Occipital lobe (tissue), 2 donors: ENCODE measurements around a stretch of chr2.

DNA sequence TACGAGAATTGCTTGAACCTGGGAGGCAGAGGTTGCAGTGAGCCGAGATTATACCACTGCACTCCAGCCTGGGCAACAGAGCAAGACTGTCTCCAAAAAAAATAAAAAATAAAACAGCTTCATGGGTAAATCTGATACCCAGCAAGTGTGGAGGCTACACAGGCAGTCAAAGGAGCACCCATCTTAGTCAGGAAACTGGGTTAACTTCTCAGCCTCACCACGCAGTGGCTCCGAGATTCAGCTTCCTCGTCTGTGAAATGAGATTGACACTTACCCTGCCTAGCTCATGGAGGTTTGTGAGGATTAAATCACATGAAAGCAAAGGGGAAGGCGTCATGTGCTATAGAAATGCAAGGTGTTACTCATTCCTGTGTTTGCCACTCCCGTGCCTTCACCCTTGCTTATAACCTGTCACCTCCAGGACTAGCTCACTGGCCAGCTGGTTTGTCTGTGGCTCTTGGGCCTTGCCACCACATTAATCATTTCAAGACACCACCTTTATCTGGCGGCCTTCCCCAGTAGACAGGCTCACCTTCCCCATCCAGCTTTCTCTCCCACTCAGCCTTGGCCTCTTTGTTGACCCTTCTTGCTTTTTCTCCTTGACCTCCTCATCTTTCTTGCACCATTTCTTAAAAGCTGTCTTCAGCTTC is 118.9 kb upstream of the FOSL2 start:
- RAMPAGE, long total RNA, result no peak

- RAMPAGE, long total RNA, result no peak
These were observed 117.6 kb upstream of the FOSL2 start for GRCh38 chr2:28274736-28275736.

- RAMPAGE, long total RNA, result no peak
These were observed 111.8 kb upstream of the FOSL2 start for GRCh38 chr2:28280862-28281250.

DNA sequence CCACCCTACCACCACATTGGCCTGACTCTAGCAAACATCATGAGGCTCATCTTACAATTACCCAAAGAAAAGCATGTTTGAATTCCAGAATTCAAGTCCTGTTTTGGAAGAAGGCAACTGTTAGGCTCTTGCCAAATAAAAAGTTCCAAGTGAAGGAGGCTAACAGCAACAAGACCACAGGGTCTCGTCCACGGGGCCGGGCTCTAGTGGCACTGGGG is 64.3 kb upstream of the FOSL2 start:
- RAMPAGE, long total RNA, result no peak

- RAMPAGE, long total RNA, result no peak
These were observed 57.1 kb upstream of the FOSL2 start for GRCh38 chr2:28335314-28336105.

GRCh38 chr2:28376945-28377683 is 15.5 kb upstream of the FOSL2 start:
- RAMPAGE, long total RNA, result no peak

- RAMPAGE, long total RNA, result no peak
These were observed 2.2 kb downstream of the FOSL2 start for GRCh38 chr2:28394891-28395166.

DNA sequence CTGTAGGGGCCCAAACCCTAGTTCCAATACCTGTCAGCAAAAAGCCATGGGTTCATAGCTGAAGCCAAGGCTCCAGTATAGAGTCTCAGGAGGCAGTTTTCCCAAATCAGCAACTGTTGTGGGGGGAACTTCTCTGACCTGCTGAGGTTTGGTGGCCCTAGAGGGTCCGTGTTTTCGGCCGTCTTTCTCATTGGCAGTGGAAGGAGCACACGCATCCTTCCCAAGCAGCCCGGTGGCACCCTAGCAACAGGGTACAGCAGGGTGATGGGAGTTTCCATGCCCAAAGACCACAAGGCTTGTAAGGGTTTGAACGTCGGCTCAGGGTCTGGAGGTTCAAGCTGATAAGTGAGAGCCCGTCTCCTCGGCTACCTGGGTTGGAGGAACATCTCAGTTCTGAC is 6.6 kb downstream of the FOSL2 start:
- RAMPAGE, long total RNA, result no peak

DNA sequence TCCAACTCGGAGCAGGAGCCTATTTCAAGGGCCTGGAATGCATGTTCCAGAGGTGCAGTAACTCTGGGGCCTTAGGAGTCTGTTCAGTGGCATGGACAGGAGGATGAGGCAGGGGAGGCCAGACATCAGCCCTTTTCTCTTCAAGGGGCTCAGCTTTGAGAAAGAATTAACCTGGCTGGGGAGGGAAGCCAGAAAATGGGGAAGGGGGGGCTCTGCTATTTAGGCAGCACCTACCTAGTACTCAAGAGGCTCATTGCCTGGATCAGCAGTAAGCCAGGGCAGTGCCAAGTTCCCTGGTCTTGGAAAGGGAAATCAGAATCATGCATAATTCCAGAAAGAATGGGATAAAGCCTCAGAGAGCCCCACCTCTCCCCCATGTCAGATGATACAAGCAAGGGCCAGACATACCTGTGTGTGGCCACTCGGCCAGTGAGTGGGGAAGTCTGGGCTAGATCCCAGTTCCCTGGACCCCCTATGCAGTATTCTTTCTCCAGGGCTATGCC is 12.3 kb downstream of the FOSL2 start:
- RAMPAGE, long total RNA, result no peak

DNA sequence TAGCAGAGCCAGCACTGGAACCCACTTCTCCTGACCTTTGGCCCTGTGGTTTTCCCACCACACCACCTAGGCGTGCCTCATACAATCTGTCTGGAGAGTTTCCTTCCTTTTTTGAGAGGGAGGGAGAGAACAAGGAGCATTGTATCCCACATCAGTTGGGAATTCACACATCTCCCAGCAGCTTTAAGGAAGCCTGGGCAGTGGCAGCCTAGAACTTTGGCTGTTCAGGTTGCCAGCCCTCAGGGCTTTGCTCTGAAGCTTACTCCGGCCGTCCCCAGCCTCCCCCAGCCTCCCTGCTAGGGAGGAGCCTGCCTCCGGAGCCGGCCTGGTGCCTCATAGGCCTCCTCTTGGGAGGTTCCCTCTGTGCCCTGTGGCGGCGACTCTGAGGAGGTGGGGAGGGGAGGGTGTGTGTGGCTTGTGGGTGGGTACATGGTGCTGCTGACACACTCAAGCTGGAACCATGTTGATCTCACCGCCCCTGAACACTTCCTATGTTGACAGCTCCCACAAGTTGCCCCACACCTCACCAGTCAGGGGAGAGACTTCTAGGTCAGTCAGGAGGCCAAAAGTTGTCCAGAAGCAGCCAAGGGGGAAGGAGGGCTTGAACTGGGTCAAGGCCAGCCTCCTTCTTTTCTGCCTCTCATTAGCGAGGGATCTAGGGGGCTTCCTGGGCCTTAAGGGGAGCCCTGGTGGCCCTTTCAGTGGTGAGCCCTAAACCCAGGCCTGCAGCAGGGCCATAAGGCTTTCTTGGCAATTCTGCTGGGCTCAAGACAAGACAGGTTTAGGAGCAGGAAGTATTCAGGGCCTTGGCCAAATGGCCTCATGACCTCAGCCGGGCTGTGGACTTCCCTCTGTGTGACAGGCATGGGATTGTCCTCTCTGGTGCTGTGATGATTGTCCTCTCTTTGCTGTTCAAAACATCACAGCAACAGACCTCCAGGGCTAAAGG is 14.1 kb downstream of the FOSL2 start:
- RAMPAGE, long total RNA, result no peak

- RAMPAGE, long total RNA, result no peak
These were observed 18.5 kb downstream of the FOSL2 start for GRCh38 chr2:28411274-28411524.

- RAMPAGE, long total RNA, result no peak
These were observed 25.0 kb downstream of the FOSL2 start for GRCh38 chr2:28417687-28418029.

DNA sequence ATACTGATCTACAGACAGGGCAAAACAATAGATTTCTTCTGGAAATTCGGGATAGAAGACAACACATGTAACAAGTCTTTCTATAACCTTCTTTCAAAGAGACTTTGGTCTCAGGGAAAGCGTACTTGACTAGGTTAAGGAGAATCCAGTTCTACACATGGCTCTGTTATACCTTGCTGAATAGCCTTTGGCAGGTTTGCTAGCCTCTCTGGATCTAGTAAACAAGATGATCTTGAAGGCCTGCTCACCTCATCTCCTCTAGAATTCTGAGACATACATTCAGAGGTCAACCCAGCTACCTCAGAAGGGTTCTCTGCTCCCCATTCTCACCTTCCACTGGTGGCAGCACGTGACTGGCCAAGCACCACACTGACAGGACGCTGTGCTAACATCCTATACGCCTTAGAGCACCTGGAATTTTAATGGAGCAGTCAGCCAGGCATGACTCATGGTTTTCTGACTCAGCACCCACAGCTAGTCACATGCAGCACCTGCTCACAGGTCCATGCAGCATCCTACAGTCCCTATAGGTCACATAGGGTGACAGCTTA is 12.3 kb downstream of the PLB1 start:
- RAMPAGE, long total RNA, result no peak

GRCh38 chr2:28544044-28544296 is 48.1 kb downstream of the PLB1 start:
- RAMPAGE, long total RNA, result no peak

- RAMPAGE, long total RNA, result no peak
These were observed 107.5 kb downstream of the PLB1 start for GRCh38 chr2:28603341-28603708.

DNA sequence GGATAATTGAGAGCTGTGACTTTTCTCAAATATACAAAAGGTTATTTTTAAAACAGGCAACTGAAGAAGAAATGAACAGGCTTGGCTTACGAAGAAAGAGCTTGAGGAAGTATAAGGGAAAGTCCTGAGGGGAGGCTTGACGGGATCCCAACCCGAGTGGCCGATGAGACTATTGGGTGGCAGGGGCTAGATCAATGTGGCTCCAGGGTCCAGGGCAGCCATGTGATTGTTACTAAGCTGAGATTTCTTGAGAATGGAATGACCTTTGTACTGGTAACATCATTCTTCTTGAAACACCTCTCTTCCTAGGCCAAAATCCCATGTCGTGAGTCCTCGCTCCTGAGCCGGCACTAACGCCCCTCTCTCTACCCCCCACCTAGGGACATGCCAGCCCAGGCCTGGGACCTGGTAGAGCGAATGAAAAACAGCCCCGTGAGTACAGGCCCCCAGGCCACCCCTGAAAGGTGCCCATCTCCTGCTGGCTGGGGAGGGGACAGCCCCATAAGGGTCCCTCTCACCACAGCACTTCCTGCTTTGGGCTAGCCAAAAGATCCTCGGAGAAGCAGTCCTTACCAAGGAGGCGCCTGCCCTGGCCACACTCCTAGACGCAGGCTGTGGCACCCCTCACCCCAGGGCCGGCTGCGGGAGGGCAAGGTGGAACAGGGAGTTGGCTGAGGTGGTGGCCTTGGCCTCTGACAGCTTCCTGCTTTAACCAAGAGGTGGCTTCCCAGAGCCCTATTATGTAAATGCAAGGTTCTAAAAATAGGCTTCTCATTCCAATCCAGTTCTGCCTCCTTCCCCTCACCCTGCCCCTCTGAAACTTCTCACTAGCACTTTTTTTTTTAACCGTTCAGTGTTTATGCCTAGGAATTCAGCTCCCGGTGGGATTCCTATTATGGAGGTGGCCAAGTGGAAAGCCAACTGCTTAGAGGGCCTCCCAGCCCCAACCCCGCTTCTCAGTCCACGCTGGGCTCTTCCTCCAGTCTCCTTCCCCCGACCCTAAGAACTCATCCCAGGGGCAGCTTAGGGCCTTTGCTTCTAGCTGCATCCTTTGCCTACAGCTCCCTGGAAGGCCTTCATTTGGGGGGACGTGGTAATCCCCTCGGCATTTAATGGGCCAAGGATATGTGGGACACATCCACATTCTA is 126.6 kb upstream of the PPP1CB start:
- RAMPAGE, long total RNA, result no peak

DNA sequence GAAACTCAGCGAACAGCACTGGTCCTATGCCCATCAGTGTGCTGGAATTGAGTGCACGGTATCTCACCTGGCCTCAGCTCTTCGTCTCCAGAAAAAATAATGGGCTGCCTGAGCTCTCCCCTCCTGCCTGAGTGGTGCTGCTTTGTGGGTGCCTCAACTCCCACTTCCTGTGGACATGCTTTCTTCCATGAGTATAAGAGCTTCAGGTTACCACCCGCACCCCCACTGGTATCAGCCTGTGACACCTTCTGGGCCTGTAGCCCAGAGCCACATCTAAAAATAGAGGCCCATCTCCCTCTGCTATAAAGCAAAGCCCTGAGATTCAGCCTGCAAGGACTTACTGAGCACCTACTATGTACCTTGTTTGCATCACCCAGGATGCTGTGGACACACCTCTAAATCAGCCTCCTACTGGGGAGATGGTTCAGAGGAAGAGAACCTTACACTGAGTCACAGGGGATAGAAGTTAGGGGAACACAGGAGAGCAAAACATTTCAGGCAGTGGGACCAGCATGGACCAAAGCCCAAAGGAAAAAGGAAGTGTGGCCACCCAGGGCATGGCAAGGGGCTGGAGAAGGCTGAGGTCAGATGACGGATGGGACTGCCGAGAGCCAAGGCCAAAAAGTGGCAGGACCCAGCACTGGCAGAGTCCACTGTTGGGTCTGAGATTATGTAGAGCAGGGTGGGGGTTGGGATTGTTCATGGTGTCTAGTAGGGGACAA is 123.8 kb upstream of the PPP1CB start:
- RAMPAGE, long total RNA, result no peak

DNA sequence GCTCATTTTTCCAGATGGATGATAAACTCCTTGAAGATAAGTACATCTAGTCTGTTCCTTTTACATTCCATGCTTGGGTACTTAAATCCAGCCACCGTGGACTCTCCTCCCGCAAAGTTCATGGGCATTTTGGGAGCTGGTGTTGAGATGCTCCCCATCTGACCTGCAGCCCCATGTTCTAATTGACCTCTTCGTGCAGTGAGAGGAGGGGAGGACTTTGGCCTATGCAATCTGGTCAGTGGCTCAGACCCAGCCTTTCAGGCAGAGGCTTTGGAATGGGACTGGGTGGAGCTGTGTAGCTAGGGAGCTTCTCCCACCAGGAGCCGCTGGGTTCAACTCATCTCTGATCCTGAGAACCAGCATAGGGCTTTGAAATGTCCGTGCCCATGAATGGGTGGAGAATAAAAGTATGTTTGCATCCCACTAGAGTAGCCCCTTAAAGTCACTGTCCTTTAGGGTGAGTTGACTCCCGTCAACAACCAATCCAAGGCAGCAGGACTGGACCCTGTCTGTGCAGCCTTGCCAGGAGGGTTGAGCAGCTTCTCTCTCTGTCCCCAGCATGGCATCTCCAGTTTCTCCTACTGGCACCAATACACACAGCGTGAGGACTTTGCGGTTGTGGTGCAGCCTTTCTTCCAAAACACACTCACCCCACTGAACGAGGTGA is 120.0 kb upstream of the PPP1CB start:
- RAMPAGE, long total RNA, result no peak

GRCh38 chr2:28649420-28649896 is 102.2 kb upstream of the PPP1CB start:
- RAMPAGE, long total RNA, result no peak

DNA sequence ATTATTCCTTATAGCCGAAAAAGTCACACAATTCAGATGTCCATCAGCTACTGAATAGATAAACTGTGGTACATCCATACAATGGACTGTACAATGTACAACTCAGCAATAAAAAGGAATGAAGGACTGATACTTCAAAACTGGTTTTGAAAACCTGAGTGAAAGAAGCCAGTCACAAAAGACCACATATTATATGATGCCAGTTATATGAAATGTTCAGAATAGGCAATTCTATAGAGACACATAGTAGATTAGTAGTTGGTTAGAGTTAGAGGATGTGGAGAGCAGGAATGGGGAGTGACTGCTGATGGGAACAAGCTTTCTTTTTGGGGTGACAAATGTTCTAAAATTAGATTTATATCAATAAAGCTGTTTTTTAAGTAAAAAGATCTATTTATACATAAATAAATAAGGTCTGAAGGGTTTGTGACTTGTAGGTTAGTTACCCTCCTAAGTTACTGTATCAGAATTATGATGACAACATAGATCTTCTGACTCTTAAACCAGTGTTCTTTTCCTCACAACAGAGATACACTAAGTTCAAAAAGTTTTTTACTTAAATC is 12.1 kb upstream of the SPDYA start:
- RAMPAGE, long total RNA, result no peak